Right cardiac atrium (tissue), 1 donor: ENCODE results near the gene FOXQ1.

- PRO-cap: no peak
Measured at GRCh38 chr6:296026-296682, 3.9 kb downstream of the DUSP22 start.

DNA sequence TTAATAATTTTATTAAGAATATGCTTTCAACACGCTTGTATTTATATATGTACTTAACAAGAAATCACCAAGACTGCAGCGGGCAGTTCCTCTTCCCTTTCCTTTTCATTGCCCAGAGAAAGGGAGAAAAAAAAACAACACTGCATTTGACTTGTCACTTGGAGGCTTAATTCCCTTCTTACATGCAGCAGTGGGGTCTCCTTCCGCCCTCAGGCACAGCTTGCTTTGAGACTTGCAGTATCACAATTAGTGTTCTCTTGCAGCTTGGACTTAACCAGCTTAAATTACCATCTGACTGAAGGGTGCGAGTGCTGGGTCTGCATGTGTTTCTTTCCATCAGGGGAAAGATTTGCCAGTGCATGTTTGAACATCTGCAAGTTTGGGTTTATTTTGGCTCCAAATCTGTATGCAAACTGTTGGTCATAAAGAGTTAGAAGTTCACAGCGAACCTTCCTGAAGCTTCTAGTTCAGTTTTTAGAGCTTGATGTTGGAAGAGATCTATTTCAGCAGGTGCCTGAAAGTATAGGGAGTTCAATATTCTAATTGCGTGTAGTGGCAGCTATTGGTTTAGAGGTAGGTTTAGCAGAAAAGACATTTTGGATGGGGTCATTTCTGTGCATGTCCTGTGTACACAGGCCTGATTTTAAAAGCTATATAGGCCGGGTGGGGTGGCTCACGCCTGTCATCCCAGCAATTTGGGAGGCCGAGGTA is 35.7 kb upstream of the IRF4 start:
- PRO-cap: no peak

DNA sequence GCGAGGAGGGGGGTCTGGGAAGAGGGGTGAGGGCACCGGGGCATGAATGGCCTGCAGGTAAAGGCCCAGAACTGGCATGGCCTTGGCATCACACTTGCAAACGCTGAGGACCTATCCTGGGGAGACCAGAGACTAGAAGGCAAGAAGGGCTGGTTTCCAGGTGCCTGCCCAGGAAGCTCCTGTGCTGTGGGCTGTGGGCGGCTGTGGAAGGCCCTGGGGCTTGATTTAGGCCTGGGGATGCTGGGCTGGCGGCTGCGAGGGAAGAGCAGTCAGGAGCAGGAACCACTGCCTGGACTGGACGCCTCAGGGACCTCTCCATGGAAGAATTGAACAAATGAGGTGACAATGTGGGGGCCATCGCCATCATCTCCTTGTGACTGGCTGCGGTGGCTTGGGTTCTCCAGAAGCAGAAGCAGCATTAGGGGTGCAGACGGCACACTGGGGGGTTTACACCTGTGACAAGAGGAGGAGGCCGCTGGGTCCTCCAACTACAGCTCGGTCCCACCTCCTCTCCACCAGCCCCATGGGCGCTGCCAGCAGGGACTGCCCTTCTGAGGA is 32.1 kb upstream of the IRF4 start:
- PRO-cap: no peak

DNA sequence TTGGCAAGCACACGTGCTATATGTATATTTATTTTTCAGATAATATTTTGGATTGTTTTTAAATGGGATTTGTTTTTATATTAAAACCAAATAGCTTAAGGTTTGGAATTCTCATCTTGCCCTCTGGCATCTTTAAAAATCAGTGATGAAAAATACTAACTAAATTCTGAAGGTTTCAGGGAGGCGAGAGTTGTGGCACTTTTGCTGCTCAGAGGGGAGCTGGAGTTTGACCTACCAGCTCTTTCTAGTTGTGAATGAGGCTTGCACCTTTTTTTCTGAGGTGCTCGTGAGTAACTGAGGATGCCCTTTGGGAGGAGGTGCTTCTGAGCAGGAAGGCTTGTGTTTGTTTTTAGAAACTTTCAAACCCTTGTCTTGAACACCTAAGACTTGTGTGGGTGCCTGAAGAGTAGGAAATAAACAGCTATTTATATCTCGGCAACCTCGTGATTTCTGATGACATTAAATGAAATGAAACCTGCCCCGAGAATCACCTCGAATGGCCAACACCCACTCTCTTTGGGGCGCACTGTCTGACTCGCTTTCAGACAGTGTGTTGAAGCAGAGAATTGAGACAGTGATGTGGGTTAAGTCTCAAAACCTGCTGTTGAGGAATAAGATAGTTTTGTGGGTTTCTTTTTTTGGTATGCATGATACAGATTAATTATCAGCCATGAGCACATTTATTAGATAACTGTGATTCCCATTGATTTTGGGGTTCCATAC is 8.2 kb downstream of the IRF4 start:
- PRO-cap: no peak

DNA sequence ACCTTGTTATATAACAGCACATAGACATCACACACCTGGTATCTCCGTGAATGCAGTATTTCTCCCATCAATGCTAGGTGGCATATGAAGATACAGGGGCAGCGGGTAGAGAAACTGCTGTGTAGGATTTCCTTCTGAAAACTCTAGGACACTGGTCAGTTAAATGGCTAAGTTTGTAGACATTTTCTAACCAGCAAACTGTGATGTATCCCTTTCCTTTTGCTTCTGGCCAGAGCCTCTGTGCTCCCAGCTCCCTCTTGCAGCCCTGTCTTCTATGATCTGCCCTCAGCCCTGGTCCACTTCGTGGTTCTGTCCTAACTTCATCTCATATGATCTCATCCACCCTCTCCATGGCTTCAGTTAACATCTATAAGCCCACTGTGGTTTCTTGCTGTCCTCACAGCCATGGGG is 81.7 kb downstream of the IRF4 start:
- PRO-cap: no peak

DNA sequence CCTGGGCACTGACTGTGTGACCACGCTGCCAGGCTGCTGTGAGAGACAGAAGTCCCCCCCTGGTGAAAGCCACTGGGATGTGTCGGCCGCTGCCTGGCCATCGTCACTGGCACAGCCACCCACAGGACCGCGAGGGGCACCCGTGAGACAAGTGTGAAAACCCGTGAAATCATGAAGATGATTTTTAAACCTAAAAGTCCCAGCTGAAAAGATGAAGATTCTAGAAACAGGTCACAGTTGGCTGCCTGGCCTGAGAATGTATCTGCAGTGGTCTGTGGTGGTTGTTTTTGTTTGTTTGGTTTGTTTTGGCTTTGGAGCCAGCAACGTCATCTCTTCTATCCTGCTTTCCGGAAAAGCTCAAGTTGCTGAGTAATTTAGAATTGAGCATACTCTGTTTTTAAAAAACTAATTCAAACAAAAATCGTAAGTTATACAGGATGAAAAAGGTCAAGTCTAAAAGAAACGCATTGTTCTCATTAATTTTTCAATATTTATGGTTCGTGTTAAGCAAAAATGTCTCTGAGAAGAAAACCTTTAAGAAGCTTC is 94.7 kb downstream of the HUS1B start:
- PRO-cap: no peak

- PRO-cap: no peak
Measured at GRCh38 chr6:582385-582817, 74.5 kb downstream of the HUS1B start.

GRCh38 chr6:681481-682205 is 11.3 kb downstream of the EXOC2 start:
- PRO-cap: no peak

- PRO-cap: no peak
Measured at GRCh38 chr6:1311354-1312437, at the start of gene FOXQ1. FOXQ1 (plus strand) TSS chr6:1312098.

DNA sequence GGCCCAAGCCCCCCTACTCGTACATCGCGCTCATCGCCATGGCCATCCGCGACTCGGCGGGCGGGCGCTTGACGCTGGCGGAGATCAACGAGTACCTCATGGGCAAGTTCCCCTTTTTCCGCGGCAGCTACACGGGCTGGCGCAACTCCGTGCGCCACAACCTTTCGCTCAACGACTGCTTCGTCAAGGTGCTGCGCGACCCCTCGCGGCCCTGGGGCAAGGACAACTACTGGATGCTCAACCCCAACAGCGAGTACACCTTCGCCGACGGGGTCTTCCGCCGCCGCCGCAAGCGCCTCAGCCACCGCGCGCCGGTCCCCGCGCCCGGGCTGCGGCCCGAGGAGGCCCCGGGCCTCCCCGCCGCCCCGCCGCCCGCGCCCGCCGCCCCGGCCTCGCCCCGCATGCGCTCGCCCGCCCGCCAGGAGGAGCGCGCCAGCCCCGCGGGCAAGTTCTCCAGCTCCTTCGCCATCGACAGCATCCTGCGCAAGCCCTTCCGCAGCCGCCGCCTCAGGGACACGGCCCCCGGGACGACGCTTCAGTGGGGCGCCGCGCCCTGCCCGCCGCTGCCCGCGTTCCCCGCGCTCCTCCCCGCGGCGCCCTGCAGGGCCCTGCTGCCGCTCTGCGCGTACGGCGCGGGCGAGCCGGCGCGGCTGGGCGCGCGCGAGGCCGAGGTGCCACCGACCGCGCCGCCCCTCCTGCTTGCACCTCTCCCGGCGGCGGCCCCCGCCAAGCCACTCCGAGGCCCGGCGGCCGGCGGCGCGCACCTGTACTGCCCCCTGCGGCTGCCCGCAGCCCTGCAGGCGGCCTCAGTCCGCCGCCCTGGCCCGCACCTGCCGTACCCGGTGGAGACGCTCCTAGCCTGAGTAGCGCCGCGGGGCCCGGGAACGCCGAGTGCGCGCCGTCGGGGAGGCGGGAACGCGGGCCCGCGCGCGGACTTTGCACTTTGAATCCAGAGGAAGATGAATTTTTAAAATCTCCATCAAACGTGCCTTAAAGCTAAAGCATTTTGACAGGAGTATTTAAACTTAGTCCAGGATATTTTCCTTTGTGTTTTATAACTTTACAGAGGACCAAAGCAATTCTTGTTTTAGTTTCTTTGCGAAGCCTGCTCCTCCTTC is 1.5 kb downstream of the FOXQ1 start:
- PRO-cap: no peak

DNA sequence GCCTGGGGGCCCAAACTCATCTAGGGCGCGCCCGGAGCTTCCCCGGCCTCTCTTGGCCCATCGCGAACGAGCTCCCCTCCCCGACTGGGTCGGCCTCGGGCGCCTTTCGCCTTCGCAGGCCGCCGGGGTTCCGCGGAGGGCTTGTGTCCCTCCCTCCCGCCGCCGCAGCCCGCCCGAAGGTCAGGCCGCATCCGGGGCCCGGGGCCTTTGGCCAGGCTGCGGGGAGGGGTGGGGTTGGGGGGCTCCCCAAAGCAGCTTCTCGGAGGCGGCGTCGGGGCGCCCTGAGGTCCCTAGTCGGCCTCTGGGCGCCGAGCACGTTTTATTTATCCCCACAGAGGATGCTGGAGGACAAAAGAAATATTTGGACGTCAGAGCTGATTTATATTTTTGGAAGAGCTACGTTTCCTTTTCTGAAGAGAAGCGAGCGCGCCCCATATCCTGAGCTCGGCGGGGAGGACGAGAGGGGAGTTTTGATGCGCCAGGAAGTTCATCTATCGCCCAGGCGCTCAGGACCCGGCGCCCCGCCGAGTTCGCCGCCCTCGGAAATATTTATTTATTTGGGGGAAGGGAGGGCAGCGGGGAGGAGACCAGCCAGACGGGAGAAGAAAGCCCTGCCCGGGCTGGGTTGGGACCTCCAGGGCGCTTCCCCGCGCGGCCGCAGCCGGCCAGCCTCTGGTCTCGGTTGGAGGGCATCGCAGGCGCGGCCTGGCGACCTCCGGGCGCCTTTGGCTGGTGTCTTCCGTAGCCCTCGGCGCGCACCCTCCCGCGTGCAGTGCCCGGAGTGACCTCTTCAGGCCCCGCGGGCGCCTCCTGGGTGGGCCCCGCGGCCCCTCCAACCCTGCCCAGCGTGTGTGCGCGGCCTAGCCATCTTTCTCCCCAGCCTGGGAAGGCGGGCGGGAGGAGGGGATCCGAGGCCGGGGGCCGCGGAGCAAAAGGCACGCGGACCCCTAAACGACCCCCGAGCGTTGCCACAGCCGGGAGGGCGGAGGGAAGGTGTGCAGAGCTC is 5.6 kb upstream of the FOXF2 start:
- PRO-cap: no peak

DNA sequence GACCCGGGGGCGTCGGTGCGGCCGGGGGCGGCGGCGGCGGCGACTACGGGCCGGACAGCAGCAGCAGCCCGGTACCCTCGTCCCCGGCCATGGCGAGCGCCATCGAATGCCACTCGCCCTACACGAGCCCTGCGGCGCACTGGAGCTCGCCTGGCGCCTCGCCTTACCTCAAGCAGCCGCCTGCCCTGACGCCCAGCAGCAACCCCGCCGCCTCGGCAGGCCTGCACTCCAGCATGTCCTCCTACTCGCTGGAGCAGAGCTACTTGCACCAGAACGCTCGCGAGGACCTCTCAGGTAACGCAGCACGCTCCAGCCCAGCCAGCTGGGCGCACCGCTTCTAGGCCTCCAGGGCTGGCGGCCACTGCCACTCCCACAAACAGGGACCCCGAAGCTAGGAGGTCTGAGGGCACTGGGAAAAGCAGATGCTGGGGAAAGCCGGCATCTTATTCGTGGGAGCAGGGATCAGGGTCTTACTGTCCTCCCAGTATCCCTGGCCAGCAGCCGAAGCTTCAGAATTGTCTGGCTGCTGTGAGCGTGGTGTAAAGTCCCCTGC is 1.5 kb downstream of the FOXF2 start:
- PRO-cap: no peak

- PRO-cap: no peak
Measured at GRCh38 chr6:1468243-1468560, 78.8 kb downstream of the FOXF2 start.

GRCh38 chr6:1575104-1576169 is 34.3 kb upstream of the FOXC1 start:
- PRO-cap: no peak

DNA sequence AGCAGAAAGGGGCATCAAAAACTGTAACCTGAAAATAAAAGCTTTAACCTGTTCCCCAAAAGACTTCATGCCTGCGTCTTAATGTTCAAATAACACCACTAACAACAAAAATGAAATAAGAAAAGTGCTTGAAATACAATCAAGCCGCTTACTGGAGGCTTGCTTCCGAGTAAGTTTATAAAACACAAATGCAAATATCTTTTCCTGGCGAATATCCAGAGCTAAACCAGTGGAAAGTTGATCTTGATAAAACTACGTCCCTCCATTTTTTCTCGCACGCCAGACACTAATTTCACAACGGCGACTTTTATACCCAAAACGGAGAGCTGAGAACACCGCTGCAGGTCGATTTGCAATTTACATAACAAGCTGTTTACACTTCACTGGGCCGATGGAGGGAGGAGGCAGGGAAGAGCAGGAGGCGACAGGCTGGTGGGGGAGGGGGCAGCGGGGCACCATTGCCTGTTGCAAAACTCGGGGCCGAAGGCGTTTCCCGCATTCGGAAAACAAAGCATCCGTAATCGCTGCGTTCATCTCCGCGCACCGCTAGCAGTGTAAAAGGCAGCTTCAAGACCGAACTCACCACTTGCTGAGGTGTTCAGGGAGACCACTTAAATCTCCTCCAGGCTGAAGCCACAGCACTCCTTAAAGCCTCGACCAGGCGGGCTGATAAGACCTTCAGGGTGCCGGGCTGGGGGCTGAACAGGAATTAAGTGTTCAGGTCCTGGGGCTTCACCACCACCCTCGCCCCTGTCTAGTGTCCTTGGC is 2.2 kb upstream of the FOXC1 start:
- PRO-cap: no peak

GRCh38 chr6:1841738-1842621 is 232.3 kb downstream of the FOXC1 start:
- PRO-cap: no peak

DNA sequence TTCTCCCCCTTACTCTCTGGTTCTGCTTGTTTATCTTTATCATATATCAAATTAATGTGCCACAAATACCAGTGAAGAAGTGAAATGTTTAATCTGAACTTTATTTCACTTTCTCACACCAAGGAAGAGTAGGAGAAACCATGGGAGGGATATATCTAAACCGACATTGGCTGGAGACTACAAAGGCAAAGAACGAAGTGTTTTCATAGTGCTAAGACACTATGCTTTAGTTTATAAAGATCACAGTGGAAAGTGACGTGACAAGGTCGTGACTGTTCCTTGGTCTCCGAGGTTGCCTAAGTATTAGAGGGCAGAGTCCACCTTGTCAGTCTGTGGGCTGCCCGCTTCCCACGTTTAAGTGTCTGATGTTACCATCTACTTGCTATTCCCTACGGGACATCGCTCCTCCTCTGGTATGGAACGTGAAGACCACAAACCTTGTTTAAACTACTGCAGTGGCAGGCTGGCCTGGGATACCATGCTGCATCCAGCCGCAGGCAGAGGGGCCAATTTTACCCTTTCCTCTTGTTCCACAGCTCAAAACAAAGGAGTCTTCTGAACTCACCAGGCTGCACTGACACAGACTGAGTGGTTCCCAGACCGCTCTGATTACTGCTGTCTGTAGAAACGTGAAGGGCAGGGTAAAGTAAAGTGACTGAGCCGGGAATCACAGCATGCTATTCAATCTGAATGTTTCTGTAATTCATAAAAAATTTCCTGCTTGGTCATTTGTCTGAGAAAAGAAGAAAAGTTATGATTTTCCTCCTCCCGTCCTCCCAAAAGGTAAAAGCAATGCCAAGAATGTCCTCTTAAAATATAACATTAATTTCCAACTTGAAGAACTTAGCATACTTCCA is 275.8 kb downstream of the FOXC1 start:
- PRO-cap: no peak

GRCh38 chr6:1929897-1930335 is 315.5 kb downstream of the GMDS start:
- PRO-cap: no peak

DNA sequence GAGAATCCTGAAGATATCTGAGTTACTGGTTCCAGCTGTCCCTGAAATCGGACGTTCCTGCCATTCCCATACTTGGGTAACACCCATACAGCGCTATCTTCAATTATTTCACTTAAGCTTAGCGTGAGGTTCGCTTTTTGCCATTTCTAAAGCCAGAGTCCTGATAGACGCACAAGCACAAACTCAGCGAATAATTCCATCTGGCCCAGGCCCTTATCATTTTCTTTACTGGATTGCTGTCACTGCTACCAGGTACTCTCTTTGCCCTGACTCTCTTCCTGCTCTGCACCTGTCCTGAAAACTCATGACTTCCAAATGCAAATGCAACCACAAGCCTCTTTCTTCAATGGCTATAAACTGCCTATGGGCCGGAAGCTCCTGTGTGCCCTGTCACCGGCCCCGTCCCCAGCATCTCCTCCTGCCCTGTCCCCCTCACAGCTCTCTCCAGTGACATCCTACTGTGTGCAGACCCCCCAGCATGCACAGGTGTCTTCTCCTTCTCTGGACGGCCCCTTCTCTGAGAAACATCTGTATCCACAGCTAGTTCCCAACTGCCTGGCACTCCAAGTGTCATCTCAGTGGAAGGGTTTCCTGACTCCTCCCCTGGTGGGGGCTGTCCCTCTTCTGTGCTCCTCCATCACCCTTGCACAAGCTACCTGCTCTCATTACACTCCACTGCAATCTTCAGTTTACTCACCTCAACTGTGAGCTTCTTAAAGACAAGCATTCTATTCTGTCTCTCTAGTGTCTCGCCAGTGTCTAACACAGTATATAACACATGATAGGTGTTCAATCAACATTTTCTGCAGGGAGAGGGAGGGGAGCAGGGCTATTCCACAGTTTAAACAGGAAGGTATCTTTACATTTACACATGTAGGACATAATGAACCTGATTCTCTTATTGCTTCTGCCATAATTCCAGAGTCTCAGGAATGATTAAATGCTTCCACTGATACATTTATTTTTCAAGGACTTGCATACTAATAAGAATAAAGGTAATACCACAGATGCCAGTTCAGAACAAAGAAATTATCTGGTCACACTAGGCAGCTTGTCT is 302.4 kb downstream of the GMDS start:
- PRO-cap: no peak

GRCh38 chr6:1996013-1996613 is 249.3 kb downstream of the GMDS start:
- PRO-cap: no peak